ENCODE data around the genes NXT1, CST9 and CST3.

DNA sequence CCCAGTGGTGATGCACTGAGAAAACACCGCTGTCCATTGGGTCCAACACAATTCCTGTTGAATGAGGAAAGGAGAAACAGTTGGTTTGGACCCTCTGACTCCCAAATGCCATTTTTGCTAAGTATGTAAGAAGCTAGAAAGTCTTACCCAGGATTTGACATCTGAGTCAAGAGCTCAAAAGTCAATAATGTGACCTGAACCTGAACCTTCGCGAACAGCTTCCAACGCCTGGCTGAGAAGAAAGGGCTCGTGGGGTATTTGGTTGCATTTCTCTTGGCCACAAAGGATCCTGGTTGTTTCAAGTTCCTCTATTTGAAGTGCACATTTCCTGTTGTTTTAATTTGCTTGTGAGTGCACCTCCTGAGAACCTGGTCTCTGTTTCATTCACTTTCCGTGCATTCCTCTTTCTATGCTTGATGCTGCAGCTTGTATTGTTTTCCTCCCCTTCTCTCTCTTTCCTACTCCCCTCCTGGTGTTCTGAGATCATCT lies 212.6 kb downstream of the FOXA2 start:
- PRO-cap = no peak

DNA sequence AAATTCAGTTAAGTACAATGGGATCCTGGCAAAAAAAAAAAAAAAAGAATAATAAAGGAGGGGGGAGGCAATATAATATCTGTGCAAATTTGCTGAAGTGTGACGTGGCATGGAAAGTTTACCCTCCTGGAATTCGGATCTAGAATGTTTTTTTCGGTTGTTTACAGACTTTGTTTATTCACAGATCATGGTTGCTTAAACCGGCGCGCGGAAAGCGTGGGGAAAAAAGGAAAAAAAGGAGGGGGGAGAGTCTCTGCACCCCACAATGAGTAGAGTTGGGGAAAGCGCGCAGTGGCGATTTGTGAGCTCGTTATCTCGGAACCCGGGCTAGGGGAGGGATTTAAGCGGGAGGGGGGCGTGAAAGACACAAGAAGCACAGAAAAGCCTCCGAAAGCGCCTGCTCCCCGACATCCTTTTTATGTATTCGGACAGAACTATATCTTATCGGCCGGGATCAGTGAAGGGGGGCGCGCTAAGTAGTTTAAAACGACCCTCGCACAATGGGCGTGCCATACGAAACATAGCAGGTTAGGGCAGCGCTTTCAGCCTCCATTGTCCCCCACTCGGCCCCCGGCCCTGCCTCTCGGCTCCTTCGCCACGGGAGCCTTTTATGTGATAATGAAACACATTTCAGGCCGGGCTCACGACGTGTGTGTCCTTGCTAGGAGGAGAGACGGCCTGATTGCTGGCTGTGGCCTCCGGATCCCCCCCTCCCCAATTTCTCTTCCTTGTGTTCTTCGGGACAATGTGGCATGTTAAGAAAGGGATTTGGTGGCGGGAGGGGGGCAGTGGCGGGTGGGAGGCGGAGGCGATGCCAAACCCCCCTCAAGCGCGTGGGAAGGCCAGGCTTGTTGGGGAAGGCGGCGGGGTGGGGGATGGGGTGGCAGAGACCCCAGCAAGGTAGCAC lies 5.4 kb downstream of the FOXA2 start:
- PRO-cap = no peak

GRCh38 chr20:22580339-22580533 lies 4.1 kb downstream of the FOXA2 start:
- PRO-cap = no peak

GRCh38 chr20:22795639-22796041 lies 211.3 kb upstream of the FOXA2 start:
- PRO-cap = no peak

DNA sequence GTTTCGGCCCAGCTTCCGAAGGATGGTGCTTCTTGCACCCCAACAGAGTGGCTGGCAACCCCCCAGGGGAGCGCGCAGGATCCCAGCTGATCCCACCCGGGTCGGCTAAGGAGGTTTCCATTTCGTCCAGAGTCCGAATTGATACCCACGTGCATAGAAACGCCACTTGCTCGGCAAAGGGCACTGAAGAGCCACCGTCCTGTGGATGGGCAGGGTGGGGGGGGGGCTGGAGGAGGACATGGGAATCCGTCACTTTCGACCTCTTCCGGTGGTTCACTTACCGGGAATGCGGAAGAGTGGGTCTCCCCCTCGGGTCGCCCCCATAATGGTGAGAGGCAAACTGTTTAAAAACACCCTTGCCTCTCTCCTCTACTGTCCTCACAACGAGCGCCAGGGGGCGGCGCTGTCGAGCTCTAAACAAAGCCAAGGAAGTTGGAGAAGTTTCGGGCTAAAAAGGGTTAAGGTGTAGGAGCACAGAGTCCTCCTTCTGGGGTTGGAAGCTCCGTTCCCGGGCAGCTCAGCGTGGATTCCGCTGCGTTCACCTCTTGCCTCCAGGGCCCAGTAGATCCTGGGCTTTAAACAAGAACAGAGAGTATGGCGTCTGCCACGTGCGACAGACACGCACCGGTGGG lies 1.2 kb upstream of the THBD start:
- PRO-cap = unidirectional peak, plus-strand start at position 505 of the sequence

- PRO-cap = no peak
Observed at GRCh38 chr20:23160452-23161059, 74.4 kb upstream of the CD93 start.

DNA sequence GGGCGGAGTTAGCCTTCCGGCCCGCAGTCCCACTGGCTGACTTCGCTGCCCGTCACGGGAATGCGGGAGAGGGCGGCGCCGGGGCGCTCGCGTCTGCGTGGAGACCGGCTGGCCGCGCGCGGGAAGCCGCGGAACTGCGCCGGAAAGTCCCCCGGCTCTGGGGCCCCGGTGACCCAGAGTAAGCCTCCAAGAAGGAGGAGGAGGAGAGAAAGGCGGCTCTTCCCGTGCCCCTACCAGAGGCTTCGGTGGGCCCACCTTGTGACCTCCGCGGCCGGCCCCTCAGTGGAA lies at the start of gene NXT1:
Gene NXT1, plus strand, starts transcription at position 90 of the 288 bp plus-strand sequence.
- PRO-cap = bidirectional peak, plus-strand start at position 90 of the sequence, minus-strand start outside the sequence

- PRO-cap = no peak
Observed at GRCh38 chr20:23605748-23606258, at the start of gene CST9. Gene CST9, minus strand, starts transcription at chr20:23605917.

GRCh38 chr20:23636998-23638444 lies at the start of gene CST3:
Gene CST3, minus strand, starts transcription at chr20:23637955.
- PRO-cap = bidirectional peak, plus-strand start at chr20:23637462, minus-strand start at chr20:23637364; unidirectional peak, minus-strand start at chr20:23637985

GRCh38 chr20:23756769-23757149 lies 6.0 kb upstream of the CST1 start:
- PRO-cap = no peak

- PRO-cap = no peak
Observed at GRCh38 chr20:23980939-23981525, 7.5 kb downstream of the GGTLC1 start.

DNA sequence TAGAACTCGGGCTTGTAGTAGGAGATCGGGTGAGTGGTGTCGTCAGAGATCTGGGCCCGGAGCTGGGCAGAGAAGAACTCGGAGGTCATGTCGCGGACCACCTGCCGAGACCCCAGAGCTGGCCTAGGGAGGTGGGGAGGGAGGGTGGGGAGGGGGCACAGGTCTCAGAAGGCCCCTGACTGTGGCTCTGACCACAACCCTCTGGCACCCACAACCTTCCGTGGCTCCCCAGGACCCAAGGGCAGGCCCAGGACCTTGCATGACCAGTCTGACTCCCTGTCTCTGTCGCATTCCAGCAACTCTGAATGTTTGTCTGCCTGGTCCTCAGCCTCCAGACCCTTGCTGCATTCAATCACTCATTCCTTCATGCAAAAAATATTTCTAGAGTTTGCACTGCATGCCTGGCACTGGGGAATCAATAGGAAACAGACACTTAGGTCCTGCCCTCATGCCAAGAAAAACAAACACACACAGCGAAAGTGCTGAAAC lies 2.0 kb downstream of the GGTLC1 start:
- PRO-cap = no peak

DNA sequence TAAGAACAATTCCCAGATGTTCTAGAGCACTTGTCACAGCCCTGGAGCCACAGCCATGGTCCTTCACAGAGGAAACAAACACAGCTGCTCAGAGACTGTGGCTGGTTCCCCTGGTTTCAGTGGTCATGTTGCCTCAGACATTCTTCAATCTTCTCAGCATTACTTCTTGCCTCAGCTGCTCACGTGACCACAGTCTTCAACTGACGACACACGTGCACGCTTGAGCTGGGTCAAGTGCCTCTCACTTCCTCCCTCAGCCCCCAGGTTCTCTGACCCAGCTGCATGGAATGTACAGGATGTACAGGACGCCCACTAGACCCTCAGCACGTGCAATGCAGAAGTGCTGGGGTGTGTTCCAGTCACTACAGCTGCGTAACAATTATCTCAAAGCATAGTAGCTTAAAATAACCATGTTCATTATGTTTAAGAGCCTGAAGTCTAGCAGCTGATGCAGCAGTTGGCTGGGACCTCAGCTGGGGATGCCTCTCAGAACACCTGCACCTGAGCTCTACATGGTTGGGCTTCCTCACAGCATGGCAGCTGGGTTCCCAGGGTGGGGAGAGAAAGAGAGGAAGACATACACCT lies 159.9 kb upstream of the GGTLC1 start:
- PRO-cap = no peak

- PRO-cap = no peak
Observed at GRCh38 chr20:24962986-24963780, 14.1 kb downstream of the CST7 start.

- PRO-cap = no peak
Observed at GRCh38 chr20:24983733-24984557, 8.6 kb downstream of the APMAP start.

- PRO-cap = no peak
Observed at GRCh38 chr20:25039504-25040152, 18.3 kb downstream of the ACSS1 start.

- PRO-cap = no peak
Observed at GRCh38 chr20:25065009-25065526, 7.1 kb upstream of the ACSS1 start.

GRCh38 chr20:25220728-25221351 lies 25.3 kb downstream of the ENTPD6 start:
- PRO-cap = no peak

DNA sequence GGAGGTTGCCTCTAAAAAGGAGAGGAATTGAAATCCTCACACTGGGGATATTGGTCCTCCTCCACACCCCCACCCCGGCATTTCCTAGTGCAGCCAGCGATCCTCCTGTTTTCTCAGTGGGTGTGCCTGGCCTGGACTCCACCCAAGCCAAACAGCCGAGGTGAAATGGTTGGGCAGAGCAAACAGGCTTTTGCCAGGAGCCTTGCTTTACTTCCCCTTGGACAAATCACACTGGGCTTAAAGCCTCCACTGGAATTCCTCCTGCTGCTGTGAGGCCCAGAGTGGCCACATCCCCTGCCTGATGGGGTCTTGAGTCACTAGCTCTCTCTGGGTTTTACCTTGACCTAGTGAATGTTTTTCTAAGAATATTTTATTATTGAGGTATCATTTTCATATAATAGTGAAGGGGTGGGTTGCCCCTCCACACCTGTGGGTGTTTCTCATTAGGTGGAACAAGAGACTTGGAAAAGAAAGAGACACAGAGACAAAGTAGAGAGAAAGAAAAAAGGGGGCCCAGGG lies 14.4 kb upstream of the PYGB start:
- PRO-cap = no peak

- PRO-cap = no peak
Observed at GRCh38 chr20:25288434-25288922, 40.6 kb downstream of the PYGB start.

All from right cardiac atrium (tissue), 1 donor.